Frontal cortex (tissue), 2 donors: ENCODE measurements around a stretch of chr3.

- RAMPAGE, long total RNA: no peak
These were observed 186.8 kb upstream of the LPP start for GRCh38 chr3:187967057-187967634.

GRCh38 chr3:187981934-187982666 is 171.9 kb upstream of the LPP start:
- RAMPAGE, long total RNA: no peak

GRCh38 chr3:188036644-188037156 is 117.3 kb upstream of the LPP start:
- RAMPAGE, long total RNA: no peak

DNA sequence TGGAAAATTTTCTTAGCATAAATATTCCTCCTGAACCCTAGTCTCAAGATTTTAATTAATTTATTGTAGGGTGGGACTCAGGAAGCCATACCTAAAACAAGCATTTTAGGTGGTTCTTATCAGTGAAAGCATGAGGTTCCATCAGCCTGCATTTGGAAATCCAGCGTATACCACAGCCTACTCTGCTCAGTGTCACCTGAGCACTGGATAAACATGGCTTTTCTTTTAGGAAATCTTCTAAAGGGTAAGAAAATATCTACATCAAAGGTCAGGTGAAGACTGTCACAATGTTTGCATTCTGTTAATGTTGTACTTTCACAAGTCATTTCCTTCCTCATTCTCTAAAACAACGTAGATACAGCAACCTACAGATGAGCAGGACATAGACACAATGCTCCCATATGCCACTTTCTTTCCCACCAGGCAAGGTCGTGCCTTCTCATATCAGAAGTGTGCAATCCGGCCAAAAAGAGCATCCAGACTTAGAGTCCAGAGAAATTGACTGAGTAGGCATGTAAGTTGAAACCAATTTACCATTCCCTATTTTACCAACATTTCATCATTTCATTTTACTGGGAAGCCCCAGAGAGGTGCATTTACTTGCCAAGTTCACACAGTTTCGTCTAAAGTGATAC is 30.8 kb upstream of the LPP start:
- RAMPAGE, long total RNA: no peak

- RAMPAGE, long total RNA: no peak
These were observed 994 bp upstream of the LPP start for GRCh38 chr3:188152975-188153351.

- RAMPAGE, long total RNA: no peak
These were observed 4.9 kb downstream of the LPP start for GRCh38 chr3:188158781-188159365.

- RAMPAGE, long total RNA: no peak
These were observed 53.9 kb downstream of the LPP start for GRCh38 chr3:188207667-188208459.

DNA sequence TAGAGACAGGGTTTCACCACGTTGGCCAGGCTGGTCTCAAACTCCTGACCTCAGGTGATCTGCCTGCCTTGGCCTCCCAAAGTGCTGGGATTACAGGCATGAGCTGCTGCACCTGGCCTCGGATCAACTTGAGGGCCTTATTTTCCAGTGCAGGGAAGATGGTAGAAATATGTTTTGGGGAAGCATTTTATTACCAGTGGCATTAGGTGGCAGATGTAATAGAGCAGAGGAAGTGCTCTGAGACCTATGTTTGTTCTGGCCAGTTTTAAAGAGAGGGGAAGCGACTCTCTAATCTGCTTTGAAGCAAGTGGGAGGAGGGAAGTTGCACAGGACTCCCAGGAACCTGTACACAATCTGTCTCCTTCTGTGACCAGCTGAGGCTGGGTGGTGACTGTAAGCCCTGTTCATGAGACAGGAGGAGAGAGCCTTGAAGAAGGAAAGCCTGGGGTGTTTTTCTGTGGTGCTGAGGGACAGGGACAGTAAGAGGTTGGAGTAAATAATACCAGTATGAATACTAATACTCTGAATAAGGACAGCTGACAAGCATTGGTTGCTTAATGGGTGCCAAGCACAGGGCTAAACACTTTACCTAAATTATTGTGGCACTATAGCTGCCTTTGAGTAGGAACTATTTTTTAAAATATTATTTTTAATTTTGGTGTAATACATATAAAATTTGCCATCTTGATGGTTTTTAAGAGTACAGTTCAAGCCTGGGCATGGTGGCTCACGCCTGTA is 60.5 kb downstream of the LPP start:
- RAMPAGE, long total RNA: no peak

DNA sequence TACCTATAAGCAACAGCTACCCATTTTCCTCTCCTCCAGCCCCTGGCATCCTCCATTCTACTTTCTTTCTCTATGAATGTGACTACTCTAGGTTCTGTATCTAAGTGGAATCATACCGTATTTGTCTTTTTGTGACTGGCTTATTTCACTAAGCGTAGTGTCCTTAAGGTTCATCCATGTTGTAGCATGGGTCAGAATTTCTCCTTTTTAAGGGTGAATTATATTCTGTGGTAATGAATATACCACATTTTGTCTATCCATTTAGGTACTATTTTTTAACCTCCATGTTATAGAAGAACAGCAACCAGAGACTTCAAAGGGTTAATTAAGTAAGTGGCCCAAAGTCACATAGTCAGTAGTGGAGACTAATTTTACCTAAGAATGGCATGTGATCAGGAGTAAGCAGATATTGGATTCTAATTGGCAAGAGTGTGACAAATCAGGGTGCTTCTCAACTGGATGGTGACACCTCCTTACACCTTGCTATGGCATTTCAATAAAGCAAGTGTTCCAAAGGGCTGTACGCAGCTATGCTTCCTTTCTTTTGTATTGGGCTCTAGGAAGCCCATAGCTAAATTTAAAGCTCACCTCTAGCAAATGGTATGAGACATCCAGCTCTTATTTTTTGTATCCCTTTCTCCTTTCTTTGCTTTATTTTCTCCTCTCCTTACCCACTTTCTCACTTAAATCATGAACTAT is 61.6 kb downstream of the LPP start:
- RAMPAGE, long total RNA: no peak

DNA sequence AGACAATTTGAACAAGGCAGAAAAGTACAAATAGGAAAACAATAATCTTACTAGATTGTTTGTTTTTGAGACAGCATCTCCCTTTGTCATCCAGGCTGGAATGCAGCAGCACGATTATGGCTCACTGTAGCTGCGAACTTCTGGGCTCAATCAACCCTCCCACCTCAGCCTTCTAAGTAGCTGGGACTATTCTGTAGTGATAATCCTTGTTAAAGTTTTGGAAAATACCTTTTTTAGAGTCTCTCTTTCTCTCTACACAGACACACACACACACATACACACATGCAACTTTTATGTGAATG is 107.1 kb downstream of the LPP start:
- RAMPAGE, long total RNA: no peak

DNA sequence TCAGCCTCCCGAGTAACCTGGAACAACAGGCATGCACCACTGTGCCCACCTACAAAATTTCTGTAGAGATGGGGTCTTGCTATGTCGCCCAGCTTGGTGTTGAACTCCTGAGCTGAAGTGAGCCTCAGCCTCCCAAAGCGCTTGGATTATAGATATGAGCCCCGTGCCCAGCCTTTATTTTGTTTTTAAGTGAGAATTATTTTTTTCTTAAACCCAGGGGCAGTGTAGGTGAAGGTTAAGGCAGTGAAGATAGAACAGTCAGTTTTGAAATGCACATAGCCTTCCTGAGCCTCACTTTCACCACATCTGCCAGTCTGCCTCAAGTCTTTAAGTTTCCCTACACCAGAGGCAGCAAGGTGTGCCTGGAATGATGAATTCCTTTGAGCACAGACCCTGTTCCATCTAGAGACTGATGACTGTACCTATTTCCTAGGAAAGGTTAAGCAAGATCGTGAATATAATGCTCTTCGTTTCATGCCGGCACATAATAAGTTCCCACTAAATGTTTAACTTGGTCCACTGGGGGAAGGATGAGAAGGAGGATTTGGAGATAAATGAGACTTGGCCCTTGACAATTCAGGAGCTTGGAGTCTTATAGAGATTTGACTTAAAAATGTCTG is 141.8 kb downstream of the LPP start:
- RAMPAGE, long total RNA: no peak

DNA sequence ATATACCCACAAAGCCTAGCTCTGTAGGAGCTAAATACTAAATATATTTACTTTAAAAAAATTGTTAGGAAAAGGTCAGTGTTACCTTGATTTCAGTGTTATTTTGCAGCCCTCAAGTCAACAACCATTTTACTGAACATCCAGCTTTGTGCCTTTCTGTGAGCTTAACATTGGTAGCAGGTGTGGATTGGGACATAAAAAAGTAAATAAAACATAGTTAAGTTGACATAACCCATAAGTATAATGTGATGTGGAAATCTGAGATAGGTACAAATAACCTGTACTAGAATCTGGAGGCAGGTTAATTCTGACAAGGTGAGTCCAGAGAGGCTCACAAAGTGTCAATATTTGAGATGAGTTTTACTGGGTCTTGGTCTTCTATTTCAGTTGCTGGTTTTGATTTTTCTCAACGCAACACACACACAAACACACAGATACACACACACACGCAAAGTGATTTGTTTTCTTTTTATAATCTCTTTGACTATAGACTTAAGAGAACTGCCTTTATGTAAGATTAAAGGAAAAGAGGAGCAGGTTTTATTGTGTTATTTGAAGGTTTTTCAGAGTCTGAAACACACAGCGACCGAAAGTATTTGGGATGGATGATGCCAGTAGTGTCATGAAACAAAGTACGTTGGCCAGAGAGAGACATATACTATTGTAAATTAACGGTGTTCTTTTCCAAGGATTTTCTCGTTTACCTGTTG is 151.4 kb downstream of the LPP start:
- RAMPAGE, long total RNA: no peak

DNA sequence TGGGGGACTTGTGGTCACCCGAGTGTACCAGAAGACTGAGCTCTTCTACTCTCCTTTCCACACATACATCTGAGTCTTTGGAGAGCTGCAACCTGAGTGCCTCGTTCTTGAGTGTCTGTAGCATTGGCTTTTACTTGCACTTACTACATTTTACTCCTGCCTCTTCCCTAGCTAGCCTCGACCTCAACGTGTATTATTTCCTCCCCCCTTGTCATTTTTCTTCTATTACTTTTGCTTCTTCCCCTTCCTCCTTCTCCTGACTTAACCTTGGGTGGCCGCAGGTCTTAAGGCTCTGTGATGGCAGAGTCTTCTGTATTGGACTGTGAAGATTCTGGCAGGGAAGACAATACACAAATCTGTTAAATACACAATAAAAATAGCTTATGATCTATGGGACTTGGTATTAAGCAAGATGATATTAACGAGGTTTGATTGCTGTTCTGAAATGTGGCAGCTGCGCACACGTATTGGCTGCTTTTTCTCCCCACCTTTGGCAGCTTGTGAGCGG is 197.9 kb downstream of the LPP start:
- RAMPAGE, long total RNA: no peak

DNA sequence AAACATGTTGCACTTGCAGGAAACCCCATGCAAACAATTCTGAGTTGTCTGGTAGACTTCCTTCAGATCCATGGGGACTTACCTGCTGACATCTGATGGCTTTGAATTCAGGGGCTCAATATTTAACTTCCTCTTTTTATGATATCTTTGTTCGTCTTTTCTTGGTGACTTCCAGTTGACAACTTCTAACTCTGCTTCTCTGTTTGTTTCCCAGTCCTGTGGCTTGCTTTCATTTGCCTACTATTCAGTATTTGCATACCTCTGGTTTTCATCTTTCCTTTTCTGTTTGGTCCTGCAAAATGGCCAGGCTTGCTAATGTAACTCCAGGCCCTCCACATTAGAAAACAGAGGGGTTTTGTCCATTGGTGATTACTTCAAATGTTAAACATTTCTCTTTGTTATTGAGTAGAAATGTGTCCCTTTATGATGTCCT is 335.7 kb downstream of the LPP start:
- RAMPAGE, long total RNA: no peak

GRCh38 chr3:188595531-188596364 is 441.8 kb downstream of the LPP start:
- RAMPAGE, long total RNA: no peak

DNA sequence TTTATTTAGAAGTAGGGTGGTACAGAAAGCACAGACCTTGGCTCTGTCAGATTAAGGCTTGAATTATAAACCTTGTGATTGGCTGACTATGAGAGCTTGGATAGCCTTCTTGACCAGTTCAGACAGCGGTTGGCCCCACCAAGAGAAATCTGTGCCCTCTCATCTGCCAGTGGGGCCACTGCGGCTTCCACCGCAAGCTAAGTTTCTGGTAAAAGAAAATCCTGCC is 71.2 kb upstream of the TPRG1 start:
- RAMPAGE, long total RNA: no peak

DNA sequence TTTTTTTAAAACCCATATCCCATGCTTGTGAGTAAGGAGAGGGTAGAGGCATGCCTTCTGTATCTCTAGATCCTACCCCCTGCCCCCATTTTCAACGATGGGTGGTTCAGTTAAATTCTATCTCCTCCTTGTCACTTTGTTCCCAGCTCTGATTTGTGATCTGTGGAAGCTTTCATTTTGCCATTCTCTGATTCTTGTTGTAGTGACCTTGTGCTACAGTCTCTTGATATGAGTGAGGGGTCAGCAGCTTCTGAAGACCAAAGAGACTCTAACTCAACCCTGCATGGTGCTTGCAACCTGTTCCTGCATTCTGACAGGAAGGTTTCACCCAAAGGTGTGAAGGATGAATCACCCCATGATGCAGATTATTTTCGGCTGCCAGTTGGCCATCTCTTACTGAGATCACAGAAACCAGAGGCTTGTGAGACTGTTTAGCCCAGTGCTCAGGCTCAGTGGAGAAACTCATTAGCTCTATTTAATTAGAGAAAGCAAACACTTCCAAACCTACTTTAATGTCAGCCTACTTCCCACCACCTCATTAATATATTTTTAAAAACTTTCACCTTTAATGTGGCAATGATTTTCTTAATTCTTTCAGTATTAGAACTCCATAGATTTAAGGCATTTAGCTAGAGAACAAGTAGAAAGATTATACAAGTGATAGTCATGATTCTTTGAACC is 29.3 kb upstream of the TPRG1 start:
- RAMPAGE, long total RNA: no peak

DNA sequence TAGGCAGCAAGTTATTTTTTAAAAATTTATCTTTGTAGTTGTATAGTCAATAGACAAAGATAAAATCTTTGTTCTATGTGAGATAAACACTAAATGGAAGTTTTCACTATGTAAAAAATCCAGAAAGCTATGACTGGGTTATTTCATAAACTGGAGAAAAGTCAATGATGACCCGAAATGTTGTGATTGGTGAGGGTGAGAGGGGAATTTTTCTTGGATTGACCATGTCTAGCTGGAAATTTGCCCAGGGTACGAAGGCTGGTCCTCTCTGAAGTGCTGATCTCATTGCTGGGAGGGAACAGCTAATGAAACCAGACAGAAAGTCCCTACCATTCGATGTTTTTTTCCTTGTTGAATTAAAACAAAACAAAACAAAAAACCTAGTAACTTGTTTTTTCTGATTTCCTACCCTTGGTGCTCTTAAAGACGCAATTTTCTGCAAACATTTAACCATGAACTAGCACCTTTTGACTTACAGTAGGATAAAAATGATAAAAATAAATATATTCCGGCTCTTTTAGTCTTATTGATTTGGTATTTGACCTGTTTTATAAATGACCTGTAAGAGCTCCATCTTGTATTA is 14.4 kb downstream of the TPRG1 start:
- RAMPAGE, long total RNA: no peak

- RAMPAGE, long total RNA: no peak
These were observed 105.3 kb downstream of the TPRG1 start for GRCh38 chr3:189276772-189277691.

- RAMPAGE, long total RNA: no peak
These were observed 156.4 kb downstream of the TP63 start for GRCh38 chr3:189787620-189788052.